Heart (tissue), 3 donors: Measurements from ENCODE around the genes MMP1, PDGFD and CARD18.

GRCh38 chr11:101441868-101442137, 142.0 kb downstream of the TRPC6 start:
- RAMPAGE, long total RNA, 2 experiments, result no peak in any of the 2 experiments

GRCh38 chr11:101582023-101583046, 1.5 kb downstream of the TRPC6 start:
- RAMPAGE, long total RNA, 2 experiments, result no peak in any of the 2 experiments

GRCh38 chr11:101852414-101852674, 62.5 kb upstream of the CEP126 start:
- RAMPAGE, long total RNA, 2 experiments, result no peak in any of the 2 experiments

- RAMPAGE, long total RNA, 2 experiments, result no peak in any of the 2 experiments
These were observed 1.7 kb downstream of the YAP1 start for GRCh38 chr11:102111808-102112472.

- RAMPAGE, long total RNA, 2 experiments, result no peak in any of the 2 experiments
These were observed 61.0 kb downstream of the YAP1 start for GRCh38 chr11:102171076-102171732.

- RAMPAGE, long total RNA, 2 experiments, result no peak in any of the 2 experiments
These were observed 88.4 kb downstream of the YAP1 start for GRCh38 chr11:102198594-102199050.

GRCh38 chr11:102216815-102217186, 100.5 kb upstream of the BIRC3 start:
- RAMPAGE, long total RNA, 2 experiments, result no peak in any of the 2 experiments

DNA sequence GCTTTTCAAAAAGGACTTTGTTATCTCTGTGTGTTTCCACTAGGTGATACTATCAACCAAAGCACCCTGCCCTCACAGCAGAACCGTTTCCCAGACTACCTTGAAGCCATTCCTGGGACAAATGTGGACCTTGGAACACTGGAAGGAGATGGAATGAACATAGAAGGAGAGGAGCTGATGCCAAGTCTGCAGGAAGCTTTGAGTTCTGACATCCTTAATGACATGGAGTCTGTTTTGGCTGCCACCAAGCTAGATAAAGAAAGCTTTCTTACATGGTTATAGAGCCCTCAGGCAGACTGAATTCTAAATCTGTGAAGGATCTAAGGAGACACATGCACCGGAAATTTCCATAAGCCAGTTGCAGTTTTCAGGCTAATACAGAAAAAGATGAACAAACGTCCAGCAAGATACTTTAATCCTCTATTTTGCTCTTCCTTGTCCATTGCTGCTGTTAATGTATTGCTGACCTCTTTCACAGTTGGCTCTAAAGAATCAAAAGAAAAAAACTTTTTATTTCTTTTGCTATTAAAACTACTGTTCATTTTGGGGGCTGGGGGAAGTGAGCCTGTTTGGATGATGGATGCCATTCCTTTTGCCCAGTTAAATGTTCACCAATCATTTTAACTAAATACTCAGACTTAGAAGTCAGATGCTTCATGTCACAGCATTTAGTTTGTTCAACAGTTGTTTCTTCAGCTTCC, 87.5 kb upstream of the BIRC3 start:
- RAMPAGE, long total RNA, 2 experiments, result no peak in any of the 2 experiments

GRCh38 chr11:102230360-102231433, 86.6 kb upstream of the BIRC3 start:
- RAMPAGE, long total RNA, 2 experiments, result no peak in any of the 2 experiments

GRCh38 chr11:102746739-102747719, 22.3 kb upstream of the MMP8 start:
- RAMPAGE, long total RNA, 2 experiments, result no peak in any of the 2 experiments

DNA sequence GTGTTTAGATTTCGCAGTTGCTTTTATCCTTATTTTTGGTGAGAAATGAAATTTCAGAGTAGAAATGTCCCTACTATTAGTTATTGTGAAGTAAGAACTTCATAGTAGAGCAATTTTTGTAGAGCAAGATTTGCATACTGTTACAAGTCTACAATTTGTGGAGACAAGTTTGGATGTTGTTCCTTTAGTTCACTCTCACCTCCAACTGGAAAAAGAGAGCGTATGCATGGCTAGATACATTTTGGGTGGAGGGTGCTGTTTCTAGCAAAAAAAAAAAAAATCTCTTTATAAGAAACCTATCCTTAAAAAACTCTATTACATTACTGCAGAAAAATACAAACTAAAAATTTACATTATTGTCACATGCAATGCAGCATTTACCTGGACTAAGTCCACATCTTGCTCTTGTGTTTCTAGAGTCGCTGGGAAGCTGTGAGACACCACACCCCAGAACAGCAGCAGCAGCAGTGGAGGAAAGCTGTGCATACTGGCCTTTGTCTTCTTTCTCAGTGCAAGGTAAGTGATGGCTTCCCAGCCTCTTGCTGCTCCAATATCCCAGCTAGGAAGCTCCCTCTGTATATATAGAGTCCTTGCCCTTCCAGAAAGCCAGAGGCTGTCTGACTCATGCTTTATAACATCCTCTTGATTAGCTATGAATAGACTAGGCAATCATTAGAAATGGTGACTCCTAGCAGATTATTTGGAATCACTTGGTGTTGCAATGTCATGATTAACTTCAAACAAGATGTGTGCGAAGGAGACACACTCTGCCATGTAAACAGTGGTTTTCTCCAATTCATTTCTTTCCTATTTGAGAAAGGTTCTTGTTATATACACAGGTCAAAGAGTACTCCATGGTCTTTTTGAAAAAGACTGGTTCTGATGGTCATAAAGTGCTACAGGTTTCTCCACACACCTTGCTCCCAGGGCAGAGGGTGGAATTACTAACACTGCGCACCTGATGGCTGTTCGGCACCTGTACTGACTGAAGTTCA, at the start of gene MMP1:
TSS of gene MMP1 (minus strand) at position 554 of the 995 bp plus-strand sequence.
- RAMPAGE, long total RNA, 2 experiments, result no peak in any of the 2 experiments

GRCh38 chr11:102832002-102832482, 11.4 kb downstream of the MMP3 start:
- RAMPAGE, long total RNA, 2 experiments, result no peak in any of the 2 experiments

DNA sequence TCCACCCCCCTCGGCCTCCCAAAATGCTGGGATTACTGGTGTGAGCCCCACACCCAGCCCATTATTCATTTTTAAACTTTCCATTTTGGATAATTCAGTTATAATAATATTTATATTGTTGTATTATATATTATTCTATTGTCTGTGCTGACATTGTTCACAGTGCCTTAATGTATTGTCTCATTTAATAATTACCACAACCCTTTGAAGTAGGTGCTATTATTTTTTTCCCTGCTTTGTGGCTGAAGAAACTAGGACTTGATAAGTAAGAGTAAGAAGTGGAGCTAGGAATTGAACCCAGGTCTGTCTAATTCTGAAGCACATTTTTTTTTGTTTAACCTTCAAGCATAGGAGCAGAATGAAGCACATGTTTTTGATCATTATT, 62.3 kb downstream of the DYNC2H1 start:
- RAMPAGE, long total RNA, 2 experiments, result no peak in any of the 2 experiments

DNA sequence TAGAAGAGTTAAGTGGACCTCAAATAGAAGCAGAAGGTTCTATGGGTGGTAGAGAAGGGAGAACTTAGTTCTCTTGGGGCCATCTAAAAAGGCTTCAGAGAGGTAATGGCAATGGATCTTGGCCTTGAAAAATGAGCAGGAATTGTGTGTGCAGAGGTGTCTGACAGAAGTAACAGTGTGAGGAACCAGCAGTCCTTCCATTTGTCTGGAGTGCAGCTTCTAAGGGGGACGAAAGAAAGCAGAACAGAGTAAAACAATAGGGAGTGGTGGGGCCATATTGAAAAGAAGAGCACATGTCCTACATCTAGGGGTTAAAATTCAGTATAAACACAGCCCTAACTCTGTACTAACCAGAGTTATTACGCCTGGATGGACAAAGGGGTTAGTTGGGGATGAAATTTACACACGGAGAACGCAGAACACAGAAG, 283.4 kb upstream of the DDI1 start:
- RAMPAGE, long total RNA, 2 experiments, result no peak in any of the 2 experiments

DNA sequence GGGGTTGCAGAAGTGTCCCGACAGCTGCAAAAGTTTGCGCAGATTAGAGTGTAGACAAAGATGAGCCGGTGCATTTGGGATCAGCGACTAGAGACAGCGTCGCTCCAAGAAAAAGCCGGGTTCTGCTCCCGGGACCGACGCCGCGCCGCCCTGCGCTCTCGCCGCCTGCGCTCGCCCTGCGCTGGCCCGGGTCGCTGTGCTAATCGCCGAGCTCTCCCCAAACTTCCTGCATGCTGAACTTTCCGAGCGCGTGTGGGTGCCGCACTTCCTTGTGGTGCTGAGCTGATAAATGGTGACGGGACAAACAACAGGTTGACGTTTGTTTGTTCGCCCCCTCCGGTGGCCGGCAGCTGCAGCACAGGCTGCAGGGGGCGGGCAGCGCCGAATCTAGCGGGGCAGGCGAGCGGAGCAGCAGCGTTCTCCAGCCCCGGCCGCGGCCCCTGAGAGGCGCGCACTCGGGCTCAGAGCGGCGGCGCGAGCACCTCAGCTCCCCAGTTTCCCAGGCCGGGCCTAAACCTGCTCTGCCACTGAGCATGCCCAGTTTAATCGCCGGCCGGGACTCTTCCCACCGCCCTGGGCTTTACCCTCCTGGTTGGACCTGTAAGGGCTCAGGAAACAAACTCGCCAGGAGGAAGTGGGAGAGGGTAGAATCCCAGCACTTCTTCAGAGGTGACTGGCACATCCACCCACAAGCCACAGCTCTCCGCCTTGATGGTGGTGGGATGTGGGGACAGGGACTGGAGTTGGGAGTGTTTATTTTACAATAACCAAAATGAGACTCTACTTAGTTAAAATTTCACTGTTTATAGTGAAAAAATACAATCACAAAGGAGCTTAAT, at the start of gene PDGFD:
TSS of gene PDGFD (minus strand) at position 294 of the 839 bp plus-strand sequence.
- RAMPAGE, long total RNA, 2 experiments, result no peak in any of the 2 experiments

DNA sequence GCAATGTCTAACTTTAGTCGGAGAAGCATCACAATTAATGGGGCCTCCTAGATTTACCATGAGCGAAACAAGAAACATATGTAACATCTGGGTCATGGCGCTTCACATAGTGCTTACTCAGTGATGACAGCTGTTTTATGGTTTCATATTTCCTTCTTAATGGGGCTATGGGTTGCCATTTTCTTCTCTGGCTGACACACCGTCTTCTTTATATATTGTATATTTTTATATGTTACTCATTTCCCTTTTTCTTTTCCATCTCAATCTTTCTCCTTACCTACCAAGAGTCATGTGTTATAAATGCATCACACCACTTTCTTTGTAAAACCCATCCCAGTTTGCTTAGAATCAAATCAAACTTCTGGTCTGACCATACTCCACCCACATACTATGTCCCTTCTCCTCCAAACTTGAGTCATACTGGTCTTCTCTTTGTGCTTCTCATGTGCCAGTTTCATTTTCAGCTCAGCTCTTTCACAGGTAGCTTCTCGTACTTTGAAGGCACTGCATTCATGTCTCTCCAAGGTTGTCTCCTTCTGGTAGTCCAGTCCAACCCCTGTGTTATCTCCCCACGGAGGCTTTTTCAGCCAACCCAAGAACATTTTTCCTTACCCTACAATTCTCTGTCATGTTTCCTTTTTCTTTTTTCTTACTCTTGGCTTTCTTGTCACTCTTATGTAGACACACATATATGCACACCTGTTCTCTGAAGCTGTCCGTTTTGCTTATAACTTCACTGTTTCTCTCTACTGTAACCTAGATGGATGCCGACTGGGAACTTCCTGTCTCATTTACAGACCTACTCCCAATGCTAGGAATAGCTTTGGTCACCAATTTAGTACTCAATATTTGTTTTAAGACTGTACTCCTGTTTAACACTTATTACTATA, 60.5 kb downstream of the CASP4 start:
- RAMPAGE, long total RNA, 2 experiments, result no peak in any of the 2 experiments

GRCh38 chr11:105025359-105025855, 2.4 kb upstream of the CASP5 start:
- RAMPAGE, long total RNA, 2 experiments, result no peak in any of the 2 experiments

GRCh38 chr11:105044382-105044935, 676 bp downstream of the CARD16 start:
- RAMPAGE, long total RNA, 2 experiments, result no peak in any of the 2 experiments

DNA sequence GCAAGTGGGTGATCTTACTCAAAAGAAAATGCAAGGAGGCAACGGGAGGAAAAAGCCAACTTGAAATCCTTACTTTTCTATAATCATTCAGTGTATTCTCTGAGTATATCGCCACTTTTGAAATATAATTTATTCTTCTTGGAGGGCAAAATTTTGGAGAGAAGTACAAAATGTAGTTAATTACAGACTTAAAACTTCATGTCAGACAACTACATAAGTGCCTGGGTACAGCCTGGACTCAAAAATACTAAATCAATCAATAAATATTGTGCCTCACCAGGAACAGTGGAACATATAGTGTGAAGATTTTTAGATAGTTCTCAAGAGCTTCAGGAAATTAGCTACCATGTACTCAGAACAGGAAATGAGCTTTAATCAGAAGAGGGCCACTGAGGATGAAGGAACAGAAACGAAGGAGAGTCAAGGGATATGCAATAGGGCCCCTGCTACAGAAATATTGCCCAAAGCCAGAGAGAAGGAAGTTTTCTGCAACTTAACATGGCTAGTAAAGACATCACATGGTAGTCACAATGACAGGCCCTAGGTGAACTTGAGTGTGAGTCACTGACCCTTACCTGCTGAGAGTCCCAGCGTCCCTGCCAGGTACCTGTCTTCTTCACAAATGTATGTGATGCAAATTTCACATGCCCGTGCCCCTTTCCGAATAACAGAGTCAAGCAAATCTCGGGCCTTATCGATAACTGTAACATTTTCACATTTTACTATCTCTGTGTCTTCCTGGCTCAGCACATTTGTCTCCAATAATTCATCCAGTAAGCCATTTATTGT, 25.1 kb upstream of the CARD16 start:
- RAMPAGE, long total RNA, 2 experiments, result no peak in any of the 2 experiments

- RAMPAGE, long total RNA, 2 experiments, result no peak in any of the 2 experiments
These were observed at the start of gene CARD18 for GRCh38 chr11:105139562-105139965. Gene CARD18 (minus strand): TSS chr11:105139769.